ENCODE results near the genes KCND1 and MAGED4.

DNA sequence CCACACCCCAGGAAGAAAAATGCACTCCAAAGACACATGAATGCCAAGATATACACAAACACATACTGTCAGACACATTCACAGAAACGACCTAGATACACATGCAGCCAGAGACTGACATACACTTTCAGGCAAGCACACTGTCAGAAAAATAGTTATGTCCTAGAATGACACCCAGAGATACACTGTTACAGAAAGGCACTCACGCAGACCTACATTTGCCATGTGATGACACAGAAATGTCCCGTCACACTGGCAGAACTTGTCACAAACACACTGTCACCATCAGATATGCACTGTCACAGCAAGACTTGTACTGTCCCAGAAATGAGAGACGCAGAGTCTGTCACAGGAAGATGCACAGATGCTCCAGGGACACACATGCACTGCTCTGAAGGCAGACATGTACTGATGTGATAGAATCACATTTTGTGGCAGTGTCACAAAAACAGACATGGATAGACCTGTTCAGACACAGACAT is 1.1 kb upstream of the PIM2 start:
- PRO-cap, result no peak

DNA sequence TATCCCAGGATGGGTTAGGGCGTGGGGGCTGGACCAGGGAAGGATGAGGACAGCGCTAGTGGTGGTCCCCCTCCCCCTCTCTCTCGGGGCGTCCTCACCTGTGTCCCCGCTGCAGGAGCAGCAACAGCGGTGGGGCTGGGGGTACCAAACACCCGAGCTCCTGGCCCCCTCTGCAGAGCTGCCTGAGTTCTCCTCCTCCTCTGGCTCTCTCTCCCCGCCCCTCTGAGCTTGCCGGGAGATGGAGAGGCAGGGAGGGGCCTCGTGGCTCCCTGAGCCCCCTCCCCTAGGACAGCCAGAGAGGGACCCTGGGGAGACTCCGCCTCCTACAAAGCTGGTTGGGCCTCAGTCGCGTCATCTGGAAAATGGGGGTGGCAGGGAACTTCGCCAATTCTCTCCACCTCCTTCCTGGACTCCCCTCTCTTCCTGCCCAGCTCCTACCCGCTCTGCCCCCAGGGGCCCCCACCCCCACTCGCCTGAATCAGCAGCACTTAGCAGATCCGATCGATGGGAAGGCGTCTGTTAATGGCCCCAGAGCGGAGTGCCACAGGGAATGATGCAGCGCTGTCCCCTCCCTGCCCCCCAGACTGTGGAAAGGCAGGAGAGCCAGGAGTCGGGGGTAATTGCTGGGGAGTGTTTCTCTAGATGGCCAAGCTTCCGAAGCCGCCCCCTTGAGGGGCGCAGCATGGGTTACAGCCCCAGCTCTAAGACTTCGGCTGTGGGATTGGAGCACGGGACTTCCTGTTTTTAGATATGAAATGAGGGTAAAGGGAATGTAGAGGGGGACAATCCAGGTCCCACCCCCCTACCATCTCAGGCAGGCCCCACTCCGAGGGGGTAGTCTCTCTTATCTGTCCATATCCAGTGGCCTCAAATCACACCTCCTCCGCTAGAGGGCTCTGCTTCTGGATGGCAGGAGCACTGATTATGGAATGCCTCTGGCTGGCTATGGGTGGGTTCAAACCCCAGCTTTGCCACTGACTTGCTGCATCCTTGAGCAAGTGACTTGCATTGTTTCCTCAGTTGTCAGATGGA is at the start of gene KCND1:
Gene KCND1 (minus strand): TSS at position 202 of the 1,032 bp plus-strand sequence.
- PRO-cap, result unidirectional peak, minus-strand start at position 224 of the sequence

- PRO-cap, result no peak
These were observed 13.9 kb downstream of the TFE3 start for GRCh38 chrX:49029053-49029815.

GRCh38 chrX:49060734-49061278 is 2.0 kb downstream of the CCDC120 start:
- PRO-cap, result bidirectional peak, plus-strand start at chrX:49061075, minus-strand start at chrX:49061049

- PRO-cap, result no peak
These were observed 5.6 kb downstream of the CCDC120 start for GRCh38 chrX:49064389-49064902.

DNA sequence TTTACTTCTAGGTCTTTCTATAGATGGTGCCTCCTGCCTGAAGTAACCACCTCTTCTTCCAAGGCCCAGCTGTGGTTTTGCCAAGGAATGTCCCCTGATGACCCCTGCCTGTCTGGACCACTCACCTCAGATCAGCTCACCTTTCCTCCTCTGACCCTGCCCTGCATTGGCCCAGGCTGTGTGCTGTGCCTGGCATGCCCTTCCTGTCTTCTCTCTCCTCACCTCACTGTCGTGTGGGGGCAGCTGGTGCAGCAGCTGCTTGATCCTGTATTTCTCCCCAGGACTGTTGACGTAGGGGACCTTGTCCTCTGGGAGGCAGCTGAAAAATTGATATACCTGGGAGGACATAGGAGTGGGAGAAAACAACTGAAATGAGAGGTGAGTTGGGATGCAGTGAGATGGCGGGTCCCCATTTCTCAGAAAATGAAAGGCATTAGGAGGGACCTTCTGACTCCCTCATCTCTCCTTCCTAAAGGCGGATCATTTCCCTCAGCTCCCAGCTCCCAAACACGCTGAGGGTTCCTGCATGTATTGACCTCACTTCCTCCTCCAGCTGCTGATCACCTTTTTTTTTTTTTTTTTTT is 6.6 kb downstream of the PRICKLE3 start:
- PRO-cap, result no peak

DNA sequence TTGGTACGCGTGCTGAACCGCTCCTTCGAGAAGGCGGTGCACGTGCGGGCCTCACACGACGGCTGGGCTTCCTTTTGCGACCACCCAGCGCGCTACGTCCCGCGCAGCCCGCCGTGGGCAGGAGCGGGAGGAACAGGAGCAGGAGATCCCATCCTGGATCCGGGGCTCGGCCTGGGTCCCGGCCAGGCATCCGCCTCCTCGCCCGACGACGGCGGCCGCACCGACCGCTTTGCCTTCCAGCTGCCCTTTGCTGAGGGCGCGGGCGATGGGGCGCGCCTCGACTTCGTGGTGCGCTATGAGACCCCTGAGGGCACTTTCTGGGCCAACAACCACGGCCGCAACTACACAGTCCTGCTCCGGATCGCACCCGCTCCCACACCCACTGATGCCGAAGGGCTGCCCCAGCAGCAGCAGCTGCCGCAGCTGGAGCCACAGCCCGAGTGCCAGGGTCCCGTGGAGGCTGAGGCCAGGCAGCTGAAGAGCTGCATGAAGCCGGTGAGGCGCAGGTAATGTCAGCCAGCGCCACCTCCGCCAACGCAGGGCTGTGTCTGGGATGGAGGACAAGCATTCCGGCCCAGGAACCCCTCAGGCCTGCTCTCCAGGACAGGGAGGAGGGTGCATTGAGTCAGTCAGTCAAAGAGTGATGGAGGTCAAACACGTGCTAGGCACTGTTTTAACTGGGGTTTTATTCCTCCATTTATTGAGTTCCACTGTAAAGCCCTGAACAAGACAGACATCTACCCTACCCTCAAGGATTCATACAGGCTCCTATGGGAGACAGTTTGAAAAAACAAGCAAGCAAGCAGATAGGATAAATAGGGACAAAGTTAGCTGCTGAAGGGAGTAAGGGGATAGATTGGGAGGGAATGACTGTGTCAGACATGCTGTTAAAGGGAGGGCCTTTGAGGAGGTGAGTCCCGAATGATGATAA is 1.0 kb downstream of the PPP1R3F start:
- PRO-cap, result no peak

- PRO-cap, result no peak
These were observed 3.0 kb downstream of the PPP1R3F start for GRCh38 chrX:49272296-49273390.

- PRO-cap, result unidirectional peak, plus-strand start at chrX:50067622
These were observed 133.3 kb downstream of the AKAP4 start for GRCh38 chrX:50067321-50068057.

DNA sequence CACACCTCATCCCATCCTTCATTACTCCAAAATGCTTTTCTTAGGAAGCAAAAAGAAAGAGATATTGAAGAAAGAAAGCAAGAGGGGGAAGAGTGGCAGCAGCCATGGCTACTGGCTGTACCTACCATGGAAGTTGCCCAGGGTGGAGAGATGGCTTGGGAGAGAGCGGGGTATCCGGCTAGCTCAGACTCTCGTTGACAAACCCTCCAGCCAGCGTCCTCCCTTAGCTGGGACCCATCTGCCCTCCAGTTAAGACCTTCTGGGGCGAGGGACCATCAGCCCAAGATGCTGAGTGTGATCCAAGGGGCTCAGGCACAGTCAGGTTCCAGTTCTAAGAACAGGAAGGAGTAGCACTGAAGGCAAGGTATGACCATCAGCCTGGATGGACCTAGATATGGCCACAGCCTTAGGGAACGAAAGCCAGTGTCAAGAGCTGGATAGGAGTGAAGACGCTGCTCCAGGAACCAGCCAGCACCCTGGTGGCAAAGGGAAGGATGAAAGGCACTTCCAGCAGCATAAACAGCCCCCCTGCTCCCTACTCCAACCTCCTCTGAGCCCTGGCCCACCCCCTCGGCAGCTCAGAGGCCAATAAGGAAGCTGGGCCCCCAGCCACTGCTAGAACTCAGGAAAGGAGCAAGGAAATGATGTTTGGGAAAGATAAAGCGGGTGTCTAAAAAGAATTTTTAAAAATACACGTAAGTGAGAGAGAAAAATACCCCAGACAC is 170.6 kb downstream of the SHROOM4 start:
- PRO-cap, result no peak

DNA sequence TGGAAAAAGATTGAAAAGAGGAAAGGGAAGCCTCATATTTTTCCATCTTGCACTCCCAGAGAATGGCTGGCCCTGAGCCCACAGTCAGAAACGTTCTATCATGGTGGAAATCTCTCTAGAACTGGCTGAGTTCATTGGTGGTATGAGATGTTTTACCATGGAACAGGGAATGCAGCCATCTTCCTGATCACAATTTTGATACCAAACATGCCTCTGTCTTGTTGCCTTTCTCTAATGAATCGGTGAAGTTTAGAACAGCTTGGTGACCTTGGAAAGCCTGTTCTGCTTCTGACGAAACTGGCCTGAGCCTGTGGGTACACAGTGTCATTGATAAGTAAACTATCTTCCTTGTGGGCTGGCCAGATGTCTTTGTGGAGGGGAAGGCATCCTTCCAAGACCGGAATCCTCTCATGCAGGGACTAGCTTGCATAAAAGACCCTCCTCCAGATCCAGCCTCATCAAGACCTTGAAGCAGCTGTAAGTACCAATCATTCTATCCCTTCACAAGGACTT is 7.1 kb upstream of the NUDT10 start:
- PRO-cap, result no peak

GRCh38 chrX:51846032-51846671 is 47.3 kb upstream of the MAGED1 start:
- PRO-cap, result no peak

GRCh38 chrX:52184598-52185131 is at the start of gene MAGED4:
TSS of gene MAGED4 (plus strand) at chrX:52184888.
- PRO-cap, result no peak

DNA sequence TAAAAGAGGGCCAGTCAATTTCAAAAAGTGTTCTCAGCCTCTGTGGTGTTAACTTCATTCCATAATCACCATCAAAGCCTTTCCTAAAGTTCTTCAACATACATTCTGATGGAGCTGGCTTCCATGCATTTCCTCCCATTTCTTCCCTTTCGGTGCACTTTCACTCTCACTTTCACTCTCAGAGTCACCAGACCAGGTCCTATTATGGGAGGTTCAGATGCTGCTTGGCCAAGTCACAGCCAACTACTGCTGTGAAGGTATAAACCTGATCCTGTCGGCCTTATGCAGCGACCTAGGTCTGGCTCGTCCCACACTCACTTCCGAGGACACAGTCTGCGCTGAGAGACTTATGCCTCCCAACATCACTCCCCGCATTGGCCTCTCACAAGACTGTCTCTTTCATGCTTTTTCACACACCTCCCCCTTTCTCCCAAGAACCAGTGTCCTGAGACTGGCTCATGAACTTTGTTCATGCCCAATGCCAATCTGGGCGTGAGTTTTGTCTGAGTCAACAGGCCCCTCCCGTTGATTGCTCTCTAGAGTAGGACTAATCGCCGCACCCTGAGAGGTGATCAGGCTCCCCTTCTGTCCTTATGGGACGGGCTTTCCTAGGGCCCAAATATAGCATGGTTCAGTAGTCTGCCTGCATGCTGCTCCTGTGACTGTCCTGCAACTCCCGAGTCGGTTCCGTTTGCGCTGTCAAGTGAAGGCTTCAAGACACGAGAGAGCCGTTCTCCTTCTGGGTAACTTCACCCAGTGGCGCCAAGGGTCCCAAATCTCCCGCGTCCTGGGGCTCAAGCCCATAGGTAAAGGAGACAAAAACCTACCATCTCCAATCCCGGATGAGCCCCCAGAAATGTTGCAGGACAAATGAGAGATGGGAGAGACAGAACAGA is 60.9 kb upstream of the XAGE1B start:
- PRO-cap, result unidirectional peak, minus-strand start at position 145 of the sequence; bidirectional peak, plus-strand start at position 216 of the sequence, minus-strand start at position 145 of the sequence; unidirectional peak, minus-strand start at position 322 of the sequence

GRCh38 chrX:53082469-53083344 is 540 bp downstream of the TSPYL2 start:
- PRO-cap, result bidirectional peak, plus-strand start at chrX:53082730, minus-strand start at chrX:53082608

DNA sequence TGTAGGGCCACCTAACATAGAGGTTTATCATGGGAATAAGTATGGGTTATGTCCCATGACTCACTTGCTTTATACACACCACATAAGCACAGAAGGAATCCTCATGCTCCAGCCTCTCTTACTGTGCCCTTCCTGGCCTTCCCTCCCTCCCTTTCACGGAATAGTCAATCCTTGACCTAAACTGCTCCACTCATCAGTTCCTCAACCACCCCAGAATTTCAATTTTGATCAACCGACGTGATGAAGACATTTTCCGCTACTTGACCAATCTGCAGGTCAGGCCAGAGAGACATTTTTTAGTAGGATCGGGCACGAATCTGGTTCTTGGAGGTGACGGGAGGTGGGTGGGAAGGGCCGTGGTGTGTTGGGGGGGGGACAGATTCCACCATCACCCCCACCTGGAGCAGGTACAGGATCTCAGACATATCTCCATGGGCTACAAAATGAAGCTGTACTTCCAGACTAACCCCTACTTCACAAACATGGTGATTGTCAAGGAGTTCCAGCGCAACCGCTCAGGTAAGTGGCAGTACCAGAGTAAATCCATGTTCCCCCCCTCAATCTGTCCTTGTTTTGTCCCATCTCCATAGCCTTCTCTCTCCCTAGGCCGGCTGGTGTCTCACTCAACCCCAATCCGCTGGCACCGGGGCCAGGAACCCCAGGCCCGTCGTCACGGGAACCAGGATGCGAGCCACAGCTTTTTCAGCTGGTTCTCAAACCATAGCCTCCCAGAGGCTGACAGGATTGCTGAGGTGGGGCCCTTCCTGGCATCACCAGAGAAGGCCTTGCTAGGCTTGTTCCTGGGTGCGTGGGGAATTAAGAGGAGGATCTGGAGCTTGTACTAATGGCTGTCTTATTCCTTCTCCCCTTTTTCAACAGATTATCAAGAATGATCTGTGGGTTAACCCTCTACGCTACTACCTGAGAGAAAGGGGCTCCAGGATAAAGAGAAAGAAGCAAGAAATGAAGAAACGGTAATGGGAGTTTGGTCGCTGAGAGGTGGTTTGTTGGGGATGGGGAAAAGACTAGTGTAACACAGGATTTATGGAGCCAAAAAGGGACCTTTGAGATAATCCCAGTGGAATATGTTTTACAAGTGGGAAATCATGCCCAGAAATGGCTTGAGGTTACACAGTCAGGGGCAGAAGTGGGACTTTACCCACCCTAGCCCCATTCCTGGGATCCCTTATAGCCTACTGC is 2.6 kb downstream of the TSPYL2 start:
- PRO-cap, result no peak

DNA sequence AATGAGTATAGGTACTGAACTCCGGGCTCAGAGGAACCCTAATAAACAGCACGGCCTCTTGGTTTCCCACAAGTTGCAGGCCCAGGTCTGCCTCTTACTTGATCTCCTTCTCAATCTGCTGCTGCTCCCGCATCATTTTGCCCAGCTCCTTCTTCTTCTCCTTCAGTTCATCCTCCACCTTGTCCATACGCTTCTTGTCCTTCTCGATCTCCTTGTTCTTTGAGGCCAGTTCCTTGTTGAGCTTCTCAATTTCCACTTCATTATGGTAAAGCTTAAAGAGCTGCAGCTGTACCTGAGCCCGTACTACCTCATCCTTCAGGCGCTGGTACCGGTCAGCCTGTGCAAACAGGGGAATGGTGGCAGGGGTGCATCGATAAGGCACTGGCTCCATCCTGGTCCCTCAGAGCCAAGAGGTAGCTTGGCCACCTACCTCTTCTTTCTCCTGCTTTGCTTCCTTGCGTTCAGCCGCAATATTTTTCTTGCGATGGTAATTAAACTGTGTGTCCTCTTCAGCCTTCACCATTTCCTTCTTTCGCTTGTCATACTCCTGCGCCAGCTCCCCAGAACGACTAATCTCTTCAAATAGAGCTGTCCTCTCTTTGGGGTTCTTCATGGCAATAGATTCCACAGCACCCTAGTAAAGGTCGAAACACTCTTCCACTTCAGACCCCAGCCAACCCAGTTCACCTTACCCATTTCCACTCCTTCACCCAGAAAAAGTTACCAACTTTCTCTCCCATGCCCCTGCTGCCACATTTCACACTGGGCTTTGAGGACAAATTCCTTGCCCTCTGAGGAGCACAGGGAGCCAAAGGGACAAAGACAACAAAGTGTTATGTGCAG is 9.4 kb downstream of the SMC1A start:
- PRO-cap, result no peak

- PRO-cap, result no peak
These were observed 518 bp downstream of the HSD17B10 start for GRCh38 chrX:53433663-53434040.

DNA sequence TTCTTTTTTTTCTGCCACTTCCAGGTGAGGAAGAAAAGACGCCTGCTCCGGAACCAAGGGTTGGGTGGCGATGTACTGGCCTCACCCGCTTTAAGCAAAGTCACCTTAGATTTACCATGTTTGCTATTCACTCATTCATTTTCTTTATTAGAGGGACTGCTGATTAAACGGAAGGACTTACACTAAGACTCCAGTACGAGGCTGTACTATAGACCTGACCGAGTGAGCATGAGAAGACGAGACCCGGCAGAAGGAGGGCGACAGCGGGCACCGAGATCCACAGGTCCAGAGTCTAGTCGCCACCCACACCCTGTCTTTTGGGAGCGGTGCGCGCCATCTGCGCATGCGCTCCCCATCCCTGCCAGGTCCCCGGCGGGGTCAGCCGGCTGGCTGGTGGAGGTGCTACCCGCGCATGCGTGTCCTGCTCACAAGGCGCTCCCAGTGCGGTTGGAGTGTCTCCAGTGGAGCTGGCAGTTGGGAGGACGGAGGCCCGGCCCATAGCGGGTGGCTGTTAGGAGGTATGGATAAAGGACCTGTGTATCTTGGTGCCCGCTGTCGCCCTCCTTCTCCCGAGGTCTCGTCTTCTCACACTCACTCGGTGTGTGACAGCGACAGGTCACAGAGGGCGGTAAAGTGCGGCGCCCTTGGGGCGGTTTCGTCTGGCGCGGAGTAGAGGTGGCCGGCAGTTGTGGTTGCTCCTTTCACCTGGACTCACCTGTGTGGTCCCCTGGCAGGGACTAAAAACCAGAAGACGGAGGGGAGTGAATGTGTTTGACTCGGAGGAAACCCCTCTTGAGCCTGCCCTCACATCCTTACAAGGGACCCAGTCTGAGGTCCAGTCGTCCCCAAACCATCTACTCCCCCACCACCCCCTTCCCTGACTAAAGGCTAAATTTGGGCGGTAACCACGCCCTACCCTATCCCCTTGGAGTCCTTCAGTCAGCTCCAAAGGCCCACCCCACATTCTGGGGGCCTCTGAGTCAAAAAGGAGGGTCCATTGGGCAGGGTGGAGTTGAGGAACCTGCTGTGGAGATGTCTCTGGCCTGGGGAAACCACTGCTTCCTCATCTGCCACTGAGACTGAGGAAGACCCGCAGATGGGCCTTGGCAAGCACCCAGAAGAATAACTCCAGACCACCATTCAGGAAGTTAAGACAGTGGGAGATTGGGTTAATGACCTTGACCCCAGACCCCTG is 7.6 kb upstream of the HSD17B10 start:
- PRO-cap, result bidirectional peak, plus-strand start at position 464 of the sequence, minus-strand start at position 292 of the sequence

- PRO-cap, result no peak
These were observed 124.4 kb upstream of the HSD17B10 start for GRCh38 chrX:53558472-53559109.

Data from ileum (tissue), 1 donor.